ENCODE measurements around a stretch of chr7.

DNA sequence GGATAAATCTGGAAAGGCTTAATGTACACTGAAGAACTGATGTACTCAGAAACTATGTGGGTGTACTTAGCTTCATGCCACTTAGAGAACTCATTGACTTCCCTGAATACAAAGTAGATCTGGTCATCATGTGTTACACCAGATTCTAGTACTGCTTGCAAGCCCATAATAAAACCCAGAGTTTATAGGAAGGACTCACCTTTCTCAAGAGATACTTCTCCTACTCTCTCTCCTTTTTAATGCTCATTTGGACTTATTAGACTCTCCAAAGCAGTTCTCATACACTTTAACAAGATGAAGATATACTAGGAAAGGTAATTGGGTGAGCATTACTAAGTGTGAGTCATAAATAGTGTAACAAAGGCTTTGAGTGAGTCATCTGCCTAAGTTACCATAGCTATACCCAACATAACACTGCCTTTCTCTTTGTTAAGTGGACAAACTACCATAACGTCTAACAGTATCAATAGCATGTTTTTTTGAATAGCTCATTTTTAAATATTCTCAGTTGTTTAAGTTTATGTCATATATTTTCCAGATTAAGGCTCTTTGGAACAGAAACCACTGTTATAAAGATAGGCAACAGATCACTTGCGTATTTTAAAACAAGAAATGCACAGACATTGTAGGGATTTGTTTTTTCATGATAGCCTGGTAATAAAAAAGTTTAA is 309.2 kb downstream of the MDFIC start:
- PRO-cap: no peak

DNA sequence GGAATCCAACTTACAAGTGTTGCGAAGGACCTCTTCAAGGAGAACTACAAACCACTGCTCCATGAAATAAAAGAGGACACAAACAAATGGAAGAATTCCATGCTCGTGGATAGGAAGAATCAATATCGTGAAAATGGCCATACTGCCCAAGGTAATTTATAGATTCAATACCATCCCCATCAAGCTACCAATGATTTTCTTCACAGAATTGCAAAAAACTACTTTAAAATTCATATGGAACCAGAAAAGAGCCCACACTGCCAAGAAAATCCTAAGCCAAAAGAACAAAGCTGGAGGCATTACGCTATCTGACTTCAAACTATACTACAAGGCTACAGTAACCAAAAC is 37.0 kb downstream of the TFEC start:
- PRO-cap: no peak

DNA sequence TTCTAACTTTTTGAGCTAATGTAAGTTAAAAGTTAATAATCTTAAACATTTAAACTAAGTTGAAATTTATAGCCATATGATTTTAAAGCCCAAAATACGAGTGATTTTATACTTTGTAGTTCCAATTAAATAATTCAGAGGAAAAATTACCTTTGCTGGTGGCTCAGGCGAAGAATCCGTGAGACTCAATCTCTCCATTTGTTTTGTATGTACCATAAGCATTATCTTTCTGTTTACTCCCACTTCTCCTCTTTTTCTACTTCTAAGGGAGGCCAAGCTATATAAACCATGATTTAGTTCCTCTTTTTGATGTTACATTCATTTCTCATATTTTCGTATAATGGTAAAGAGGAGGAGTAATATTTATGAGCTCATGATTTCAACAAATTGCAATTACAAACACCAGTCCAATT is 50.7 kb upstream of the TES start:
- PRO-cap: no peak

- PRO-cap: unidirectional peak, plus-strand start at chr7:116212472
Observed at GRCh38 chr7:116212009-116212645, 1.8 kb downstream of the TES start.

- PRO-cap: bidirectional peak, plus-strand start at chr7:116328045, minus-strand start at chr7:116327915
Observed at GRCh38 chr7:116327715-116328315, 117.5 kb downstream of the TES start.

DNA sequence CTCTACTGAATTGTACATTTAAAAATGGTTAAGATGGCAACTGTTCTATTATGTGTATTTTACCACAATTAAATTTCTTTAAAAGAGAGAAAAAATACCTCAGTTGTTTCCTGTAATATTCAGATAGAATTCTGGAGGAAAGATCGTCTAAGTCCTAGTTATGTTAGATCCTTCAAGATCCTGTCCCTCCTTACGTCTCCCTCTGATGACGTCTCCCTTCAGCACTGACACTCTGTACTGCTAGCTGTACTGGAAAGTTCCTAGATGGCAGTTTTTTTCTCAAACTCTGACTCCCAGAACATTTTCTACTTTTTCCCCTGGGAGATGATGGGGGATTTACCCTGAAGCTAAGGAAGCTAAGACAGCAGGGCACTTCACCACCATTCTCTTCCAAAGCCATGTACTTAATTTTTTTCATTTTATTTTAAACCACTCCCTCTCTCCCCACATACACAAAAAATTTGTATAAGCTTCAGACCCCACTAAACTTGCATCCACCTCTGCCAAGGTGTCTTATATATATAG is 53.1 kb upstream of the CAV2 start:
- PRO-cap: no peak

DNA sequence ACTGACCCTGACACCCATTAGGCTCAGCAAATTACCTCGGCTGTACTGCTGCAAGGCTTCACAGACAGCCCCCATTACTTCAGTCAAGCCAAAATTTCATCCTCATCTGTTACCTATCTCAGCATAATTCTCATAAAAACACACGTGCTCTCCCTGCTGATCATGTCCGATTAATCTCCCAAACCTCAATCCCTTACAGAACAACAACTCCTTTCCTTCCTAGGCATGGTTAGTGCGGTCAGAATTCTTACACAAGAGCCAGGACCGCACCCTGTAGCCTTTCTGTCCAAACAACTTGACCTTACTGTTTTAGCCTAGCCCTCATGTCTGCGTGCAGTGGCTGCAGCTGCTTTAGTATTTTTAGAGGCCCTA is 40.7 kb upstream of the CAV2 start:
- PRO-cap: no peak

GRCh38 chr7:116505728-116507018 is 6.6 kb downstream of the CAV2 start:
- PRO-cap: no peak

- PRO-cap: unidirectional peak, minus-strand start at chr7:116512384
Observed at GRCh38 chr7:116511368-116512532, 12.2 kb downstream of the CAV2 start.

GRCh38 chr7:116699105-116700437 is 27.6 kb downstream of the MET start:
- PRO-cap: no peak

DNA sequence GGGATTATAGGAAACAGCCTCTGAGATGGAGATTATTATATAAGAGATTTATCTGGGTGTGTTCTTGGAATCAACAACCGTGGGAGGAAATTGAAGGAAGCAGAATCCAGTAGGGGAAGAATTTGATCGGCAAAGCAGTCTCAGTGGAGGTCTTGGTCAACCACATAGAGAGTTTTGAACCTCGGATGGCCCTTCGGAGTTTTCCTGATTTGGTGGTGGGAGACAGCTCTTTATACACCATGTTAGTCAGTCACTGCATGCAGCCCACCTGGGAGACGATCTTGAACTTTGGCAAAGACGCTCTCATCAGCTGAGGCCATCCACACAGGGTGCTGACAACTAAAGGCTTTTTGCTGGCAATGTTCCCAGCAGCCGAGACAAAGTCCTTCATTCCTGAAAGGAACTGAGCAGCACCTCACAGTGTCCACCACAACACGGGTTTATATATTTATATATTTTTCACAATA is 27.7 kb upstream of the CAPZA2 start:
- PRO-cap: no peak

DNA sequence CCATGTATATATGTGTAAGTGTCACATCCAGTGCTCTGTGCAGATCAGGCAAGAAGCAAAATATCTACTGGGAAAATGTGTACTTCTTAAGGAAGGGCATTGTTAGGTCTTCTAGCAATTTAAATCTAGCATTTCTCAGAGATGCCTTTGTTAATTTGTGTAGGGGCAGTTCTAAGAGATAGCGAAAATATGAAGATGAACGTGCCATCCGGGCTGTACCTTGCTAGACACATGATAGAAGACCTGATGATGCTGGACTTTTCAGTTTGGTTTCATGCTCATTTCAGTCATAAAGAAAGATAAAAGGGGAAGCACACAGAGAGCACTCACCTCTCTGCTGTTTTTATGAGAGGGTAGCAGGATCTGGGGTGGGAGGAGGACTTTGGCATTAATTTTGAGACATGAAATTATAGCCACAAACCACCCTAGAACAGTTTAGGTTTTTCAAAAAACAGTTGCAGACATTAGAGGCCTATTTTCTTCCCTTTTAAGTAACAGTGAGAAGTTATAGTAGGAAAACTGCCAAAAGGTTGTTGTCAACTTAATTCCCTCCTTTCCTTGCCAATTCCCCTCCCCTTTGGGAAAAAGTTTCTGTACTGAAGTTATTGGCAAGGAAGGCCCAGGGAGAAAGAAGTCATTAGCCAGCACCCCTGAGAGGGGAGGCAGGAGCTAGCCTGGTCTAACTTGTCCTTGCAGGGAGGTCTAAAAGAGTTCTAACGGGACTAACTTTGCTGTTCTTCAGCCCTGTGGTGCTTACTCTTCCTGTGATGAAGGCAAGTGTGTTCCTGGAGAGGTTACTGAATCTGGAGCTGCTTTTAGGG is 2.6 kb downstream of the ST7 start:
- PRO-cap: no peak

DNA sequence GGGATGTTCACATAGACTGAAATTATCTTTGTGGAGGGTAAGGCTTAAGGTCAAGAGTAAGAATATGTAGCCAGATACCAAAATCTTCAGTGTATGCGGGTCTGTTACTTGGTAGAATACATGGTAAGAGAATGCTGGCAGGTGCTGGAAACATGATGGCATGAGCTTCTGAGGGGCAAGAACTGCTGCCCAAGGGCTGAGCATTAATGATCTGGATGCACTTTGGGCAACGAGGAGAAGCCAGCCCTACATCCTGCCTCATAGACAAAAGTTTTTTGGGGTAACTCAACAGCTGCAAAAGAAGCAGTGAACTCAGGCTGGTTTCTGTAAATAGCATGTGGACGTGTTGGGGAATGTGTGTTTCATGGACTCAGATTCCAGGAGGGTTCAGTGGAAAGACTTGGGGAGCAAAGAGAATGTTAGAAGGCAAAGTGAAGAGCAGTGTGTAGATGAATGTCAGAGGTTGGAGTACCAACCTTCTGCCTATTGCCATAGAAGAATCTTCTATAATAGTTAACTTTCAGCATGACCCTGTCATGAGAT is 165.8 kb downstream of the WNT2 start:
- PRO-cap: no peak

DNA sequence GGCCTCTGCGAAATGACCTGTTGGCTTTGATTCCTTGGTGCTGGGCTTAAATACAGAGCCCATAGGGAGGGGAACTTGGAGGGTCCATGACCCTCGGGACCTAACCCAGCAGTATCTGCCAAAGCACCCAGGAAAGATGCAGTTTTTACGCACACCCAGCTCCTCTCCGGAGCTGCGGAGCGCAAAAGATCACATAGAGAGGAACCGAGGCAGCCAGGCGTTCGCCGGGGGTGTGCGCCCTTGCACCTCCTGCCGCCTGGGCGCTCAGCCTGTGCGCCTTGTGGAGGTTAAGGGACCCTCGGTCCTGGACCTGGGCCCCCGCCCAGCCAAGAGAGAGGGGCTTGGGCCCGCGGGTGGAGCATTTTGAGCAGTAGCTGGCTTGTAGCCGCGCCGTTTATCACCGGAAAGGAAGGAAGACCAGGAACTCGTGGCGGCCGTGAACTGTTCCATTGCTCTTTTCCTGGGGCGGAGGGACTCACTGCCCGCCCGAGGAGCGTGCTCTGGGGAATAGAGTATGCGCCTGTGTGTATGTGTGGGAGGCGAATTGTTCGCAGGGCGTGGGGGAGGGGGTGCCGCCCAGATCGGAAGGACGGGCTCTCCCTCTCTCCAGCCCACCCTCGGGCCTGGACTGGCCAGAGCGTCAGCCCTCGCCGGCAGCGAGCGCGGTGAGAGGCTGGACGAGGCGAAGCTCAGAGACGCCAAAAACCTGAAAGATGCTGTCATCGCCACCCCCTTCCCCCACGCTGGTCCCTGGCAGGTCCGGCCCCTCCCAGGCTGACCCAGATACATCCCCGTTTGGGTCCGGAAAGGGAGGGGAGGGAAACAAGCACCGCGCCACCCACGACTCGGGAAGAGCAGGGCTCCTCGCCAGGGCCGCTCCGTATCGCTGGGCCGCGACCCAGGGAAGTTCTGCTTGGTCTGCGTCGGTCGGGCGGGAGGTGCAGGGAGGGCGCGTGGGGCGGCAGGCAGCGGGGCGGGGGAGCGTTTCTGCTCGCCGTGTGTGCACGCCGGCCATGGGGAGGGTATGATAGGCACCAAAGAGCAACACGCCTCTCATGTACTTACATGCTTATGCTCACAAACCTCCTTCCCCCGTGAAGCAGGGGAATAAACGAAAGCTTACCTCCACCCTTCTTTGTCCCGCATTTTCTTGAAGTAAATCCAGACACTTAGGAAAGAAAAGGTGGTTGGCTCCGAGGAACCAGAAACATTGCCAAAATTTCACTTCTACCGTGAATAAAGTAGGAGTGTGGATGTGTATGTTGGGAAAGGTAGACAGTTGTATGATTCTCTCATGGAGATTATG is 1.3 kb upstream of the WNT2 start:
- PRO-cap: no peak

DNA sequence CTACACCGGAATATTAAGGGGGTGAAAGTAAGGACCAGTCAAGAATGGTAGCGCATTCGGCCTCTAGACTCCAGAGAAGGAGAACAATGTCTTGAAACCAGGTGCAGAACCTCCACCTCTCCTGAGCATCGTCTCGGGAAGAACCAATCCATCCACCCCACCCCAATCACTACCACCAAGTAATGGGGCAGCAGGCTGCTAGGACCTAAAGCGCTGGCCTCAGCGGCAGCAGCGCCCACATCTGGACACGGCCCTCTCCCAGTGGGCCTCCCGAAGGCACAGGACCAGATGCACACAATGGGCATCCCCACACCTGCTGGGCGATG is 740 bp downstream of the CTTNBP2 start:
- PRO-cap: no peak

- PRO-cap: no peak
Observed at GRCh38 chr7:120033122-120033427, 239.9 kb upstream of the KCND2 start.

- PRO-cap: no peak
Observed at GRCh38 chr7:120167868-120168295, 105.1 kb upstream of the KCND2 start.

DNA sequence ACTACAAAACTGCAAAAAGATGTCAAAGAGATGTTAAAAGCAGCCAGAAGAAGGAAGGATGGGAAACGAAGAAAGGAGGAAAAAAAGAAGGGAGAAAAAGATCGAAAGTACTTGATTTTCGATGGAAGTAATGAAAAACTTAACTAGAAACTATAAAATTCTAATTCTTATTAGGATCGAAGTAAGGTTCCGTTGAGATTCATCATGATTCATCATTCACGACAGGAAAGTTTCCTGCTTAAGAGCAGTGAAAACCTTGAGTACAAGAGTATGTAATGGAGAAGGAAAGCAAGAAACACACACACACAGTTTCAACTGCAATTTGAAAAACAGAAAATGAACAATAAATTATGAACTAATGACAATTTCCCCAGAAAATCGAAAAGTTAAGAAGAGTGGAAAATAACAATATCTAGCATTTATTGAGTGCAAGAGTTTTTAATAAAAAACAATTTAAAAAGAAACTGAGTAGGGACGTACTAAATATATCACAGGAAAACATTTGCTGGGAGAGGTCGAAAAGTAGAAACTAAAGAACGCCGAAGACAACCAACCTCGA is 1.1 kb upstream of the ING3 start:
- PRO-cap: no peak

- PRO-cap: no peak
Observed at GRCh38 chr7:121020579-121021420, 32.3 kb downstream of the CPED1 start.

DNA sequence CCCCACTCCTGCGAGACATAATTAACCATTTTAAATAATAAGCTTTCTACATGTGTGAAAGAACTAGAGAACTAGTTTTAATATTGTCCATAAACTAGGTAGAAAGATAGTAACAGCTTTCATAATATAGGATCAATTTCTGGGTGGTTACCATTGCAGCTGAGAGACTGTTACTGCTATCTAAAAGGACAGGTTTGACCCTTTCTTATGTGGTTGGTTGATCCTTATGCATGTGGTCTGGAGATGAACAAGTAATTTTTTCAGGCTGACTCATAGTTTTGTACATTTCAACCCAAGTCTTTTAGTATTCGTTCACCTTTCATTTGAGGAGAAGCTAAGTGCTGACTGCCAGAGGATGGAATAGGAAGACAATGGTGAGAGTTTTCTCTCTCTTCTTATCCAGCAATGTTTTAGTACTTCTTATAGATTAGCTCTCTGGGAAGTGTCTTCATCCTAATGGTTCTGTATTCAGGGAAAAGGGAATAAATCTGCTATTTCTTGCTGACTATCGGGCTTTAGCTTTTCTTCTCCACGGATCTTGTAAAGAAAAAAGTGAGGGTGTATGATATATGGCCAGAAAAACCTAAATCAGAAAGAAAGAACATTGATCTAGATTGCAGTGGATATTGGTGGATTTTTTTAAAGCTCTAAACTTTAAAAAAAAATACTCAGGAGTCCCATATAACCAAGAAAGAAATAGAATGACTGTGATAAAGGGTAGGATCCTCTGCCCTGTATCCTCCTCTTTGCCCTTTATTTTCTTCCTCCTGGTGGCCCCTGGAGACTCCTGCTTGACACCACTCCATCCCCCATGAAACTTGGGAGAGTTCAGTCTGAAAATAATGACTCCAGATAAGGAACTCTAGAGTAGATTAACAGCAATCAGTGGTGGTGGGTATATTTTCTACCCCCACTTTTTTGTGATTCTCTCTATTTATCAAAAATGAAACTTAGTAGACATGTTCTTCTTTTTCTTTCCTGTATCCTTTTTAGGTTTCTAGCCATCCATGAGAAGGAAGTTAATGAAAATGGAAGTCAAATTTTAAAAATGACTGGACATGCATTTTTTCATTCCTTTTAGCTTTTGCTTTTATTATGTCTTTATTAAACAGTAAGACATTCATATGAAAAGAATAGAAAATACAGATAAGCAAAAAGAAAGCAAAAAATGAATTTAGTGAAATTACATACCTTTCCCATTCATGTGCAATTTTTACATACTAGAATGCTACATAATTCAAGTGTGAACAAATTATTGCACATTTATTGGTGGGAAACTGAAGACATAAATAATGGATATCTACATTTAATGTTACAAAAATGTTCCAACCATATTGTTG is 88.2 kb downstream of the CPED1 start:
- PRO-cap: no peak